SJCRH30 (cell line): ENCODE measurements around a stretch of chr17.

GRCh38 chr17:21550898-21551998, 141.1 kb upstream of the KCNJ18 start:
- RAMPAGE, long total RNA: no peak

DNA sequence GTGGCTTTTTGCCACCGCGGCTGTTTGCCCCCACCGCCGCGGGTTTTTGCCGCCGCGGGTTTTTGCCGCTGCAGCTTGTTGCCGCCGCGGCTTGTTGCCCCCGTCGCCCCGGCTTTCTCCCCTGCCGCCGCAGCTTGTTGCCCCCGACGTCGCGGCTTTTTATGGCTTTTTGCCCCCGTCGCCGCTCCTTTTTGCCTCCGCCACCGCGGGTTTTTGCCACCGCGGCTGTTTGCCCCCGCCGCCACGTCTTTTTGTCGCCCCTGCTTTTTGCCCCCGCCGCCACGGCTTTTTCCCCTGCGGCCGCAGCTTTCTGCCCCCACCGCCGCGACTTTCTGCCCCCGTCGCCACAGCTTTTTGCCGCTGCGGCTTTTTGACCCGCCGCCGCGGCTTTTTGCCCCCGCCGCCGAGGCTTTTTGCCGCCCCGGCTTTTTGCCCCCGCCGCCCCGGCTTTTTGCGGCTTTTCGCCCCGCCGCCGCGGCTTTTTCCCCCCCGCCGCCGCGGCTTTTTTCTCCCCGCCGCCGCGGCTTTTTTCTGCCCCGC, 149.6 kb downstream of the KCNJ18 start:
- RAMPAGE, long total RNA: no peak

DNA sequence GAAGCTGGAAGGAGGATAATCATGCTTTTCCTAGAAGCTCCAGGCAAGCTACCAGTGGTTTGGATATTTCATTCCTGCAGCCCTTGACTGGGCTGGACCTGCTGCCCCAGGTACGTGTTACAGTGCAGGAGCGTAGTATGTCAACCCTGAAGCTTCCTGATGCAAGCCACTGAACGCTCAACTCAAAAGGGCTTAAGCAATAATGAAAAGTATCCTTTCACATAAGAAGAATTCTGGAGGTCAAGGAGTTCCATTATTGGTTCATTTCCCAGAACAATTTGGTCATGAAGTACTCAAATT, 37.8 kb upstream of the WSB1 start:
- RAMPAGE, long total RNA: no peak

- RAMPAGE, long total RNA: no peak
Measured at GRCh38 chr17:27379792-27380495, 76.3 kb upstream of the KSR1 start.

- RAMPAGE, long total RNA: no peak
Measured at GRCh38 chr17:27531482-27532255, 75.4 kb downstream of the KSR1 start.

GRCh38 chr17:27635441-27635853, 4.5 kb downstream of the LGALS9 start:
- RAMPAGE, long total RNA: no peak

- RAMPAGE, long total RNA: no peak
Measured at GRCh38 chr17:27805279-27805956, 5.1 kb upstream of the NOS2 start.

- RAMPAGE, long total RNA: no peak
Measured at GRCh38 chr17:27805957-27806266, 5.6 kb upstream of the NOS2 start.

DNA sequence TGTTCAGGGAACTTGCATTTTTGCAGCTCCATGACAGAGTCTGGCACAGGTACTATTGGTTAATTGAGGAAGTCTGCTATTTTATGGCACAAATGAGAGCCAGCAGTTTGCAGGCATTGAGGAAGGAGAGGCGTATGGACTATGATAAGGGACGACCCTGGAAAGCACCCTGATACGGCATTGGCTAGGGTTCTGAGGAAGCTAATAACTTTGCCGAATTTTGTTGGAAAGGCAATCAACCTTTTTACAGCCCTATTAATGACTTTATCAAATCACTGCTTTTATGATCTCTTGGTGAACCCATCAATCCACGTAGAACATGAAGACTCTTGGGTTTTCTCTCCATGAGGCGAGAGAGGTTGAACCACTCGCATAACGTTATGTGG, 11.8 kb upstream of the NOS2 start:
- RAMPAGE, long total RNA: no peak

GRCh38 chr17:28040848-28041539, 1.5 kb upstream of the NLK start:
- RAMPAGE, long total RNA: no peak

DNA sequence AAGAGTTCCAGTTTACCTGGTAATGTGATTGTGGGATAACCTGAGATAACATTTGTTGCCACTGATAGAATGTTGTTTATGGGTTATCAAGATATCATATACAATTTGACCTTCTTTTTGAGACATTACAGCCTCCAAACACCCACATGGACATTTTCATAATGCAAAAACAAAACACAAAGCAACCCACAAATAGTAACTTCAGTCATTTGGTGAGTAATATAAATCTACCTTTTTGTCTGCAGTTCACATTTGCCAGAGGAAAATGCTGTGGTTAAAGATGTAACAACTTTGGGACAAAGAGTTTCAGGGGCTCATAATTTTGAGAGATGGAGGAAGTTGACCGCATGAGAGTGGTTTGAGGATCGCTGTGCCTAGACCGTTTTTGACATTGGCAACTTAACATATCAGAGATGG, 3.9 kb downstream of the NLK start:
- RAMPAGE, long total RNA: no peak

DNA sequence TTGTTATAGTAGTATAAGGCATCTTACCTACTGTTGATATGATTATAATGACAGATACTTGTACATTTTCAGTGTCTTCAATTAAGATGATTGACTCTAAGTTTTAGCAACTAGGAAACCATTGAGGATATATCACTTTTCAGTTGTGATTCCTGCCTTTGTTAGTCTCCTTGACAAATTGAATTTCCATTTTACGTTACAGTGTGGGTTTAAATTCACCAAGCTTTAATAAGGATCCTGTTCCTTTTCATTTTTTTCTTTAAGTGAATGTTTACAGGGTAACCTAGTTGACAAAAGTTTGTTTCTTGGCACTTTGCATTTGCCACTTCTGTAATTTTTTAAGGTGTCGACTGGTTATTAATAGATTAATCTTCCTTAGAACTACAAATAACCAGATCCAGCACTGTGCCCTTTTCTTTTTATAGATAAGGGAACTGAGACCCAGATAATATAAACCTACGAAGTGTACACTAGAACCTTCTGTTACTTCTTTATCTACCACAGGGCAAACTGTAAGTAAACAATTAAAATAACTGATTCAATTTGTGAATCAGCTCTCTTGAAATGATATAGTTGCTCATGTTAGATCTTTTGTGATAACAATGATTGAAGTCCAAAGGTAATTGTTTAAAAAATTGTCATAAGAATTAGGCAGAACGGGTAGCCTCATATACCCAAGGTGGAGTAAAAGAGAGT, 55.3 kb downstream of the NLK start:
- RAMPAGE, long total RNA: no peak

DNA sequence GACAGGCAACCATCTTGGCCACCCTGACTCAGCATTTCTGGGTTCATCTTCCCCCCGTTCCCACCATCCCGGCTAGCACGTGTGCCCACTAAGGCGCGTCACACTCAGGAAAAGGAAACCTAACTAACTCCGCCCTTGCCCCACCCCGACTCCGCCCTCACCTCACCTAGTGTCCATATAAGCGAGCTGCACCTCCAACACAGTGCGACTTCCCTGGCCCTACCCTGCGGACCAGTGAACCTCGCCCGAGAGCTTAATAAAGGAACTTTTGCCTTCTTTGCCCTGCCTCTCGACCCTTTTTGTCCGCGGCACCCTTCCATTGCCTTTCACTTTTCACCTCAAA, 52.8 kb upstream of the TMEM97 start:
- RAMPAGE, long total RNA: no peak

- RAMPAGE, long total RNA: no peak
Measured at GRCh38 chr17:28344947-28346035, 9.7 kb downstream of the TNFAIP1 start.

GRCh38 chr17:28408029-28408706, 2.2 kb upstream of the SLC46A1 start:
- RAMPAGE, long total RNA: no peak

- RAMPAGE, long total RNA: no peak
Measured at GRCh38 chr17:28474091-28474649, 726 bp downstream of the SLC13A2 start.

GRCh38 chr17:28475090-28475872, 1.8 kb downstream of the SLC13A2 start:
- RAMPAGE, long total RNA: no peak

DNA sequence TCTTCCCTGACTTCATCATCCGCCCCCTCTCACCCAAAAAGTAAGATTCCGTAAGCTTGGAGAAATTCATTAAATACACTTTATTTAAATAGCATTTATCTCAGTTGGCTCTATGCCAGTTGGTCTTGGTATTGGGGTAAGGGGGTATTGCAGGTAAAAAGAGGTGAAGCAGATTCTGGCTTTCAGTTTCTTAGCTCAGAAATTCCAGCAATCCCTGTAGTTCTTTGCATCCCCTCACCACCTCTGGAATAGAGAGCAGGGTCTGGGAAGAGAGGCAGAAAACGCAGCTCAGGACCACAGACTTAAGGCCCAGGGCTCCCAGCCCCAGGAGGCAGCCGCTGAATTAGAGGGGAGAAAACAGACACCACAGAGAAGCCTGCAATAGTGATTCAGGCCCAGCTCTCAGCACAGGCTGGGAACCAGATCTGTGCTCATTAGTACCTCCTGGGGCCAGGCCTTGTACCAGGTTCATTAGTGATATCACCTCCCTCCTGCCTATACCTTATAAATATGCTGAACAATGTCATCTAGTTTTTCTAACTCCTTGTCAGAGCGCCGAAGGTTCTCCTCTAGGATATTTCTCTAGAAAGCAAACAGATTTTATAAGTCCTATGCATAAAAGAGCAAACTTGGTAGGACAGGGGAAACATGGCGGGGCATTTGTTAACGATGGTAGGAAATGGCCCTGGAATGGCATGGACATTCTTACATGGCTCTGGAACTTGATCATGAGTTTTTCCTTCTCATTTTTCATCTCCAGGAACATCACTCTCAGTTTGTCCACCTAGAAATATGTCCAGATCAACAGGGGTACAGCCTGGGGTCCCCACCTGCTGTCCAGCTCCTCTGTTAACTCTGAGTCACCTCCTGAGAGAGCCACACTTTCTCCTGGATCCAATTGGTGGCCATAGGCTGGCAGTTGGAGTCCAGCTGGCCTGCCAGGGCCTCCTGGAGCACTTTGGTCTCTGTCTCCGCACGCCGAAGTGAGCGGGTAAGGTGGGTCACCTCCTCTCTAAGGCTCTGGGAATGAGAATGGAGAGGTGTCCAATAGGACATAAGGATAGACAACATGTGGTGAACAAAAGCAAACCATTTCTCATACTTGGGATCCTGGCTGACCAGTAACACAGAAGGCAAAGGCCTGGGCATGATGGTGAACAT, 1.2 kb upstream of the ALDOC start:
- RAMPAGE, long total RNA: no peak

DNA sequence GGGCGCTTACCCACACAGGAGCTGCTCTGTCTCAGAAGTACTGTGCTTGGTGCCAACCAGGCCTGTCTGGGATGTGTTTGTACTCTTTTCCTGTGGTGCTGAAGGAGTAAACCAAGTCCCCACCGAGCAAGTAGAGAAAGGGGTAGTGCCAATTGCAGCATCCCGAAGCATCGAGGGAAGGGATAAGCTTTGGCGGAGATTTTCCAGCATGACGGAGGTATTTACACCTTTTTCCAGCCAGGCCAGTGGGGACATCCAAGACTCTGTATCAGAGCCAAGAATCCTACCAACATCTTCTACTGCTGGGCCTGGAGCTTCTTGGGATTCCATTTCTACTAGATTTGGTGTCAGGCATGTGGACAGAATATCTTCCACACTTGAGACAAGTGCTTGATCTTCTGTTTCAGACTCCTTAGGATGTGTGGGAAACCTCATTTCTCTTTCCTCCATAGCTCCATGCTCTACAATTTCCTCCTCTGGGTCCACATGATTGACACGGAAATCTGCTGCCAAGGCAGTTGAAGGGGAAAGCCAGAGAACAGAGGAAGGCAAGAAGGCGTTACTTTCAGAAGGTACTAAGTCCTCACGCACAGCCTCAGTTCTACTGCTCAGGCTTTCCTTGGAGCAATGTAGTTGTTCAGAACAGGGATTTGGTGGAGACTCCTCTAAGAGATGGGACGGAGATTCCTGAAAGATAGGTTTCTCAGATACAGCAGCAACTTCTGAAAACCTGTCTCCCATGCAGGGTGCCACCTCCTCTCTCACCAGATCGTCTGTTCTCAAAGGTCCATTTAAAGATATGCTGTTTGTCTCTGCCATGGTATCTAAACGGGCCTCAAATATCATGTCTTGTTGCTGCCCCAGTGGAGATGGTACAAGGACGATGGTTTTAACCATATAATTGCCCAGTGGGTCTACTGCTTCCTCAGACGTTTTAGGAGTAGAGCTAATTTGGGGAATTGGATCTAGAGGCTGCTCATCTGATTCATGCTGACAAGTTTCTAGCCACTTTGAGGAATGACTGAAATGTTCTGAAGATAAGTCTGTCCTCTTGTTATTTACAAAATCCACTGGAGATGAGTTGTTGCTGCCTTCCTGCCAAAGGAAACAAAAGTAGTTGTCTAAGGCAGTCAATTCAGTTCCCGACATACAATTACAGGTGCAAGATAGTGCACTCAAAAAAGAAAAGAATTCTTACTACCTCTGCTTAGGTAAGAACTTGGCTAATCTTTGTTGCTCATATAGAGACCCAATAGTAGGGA, 6.4 kb downstream of the SPAG5 start:
- RAMPAGE, long total RNA: no peak

GRCh38 chr17:28644327-28644966, 511 bp downstream of the BLTP2 start:
- RAMPAGE, long total RNA: no peak